Right cardiac atrium (tissue), 1 donor: Measurements from ENCODE around the genes SPATA16, CCDC39 and FXR1.

DNA sequence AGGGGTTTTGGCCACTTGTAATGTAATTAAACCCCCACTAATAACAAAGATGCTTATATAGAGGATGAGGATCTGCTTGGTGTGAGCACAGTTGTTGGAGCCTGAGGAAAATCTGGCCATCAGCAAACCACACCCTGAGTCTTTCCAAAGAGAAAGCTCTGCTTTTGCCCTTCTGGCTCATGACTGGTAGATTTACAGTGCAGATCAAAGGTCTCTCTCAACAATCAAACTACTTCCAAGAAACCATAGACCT lies 78.3 kb upstream of the TNFSF10 start:
- PRO-cap: no peak

- PRO-cap: no peak
Measured at GRCh38 chr3:172664312-172665559, 46.1 kb downstream of the NCEH1 start.

- PRO-cap: no peak
Measured at GRCh38 chr3:173140962-173141303, at the start of gene SPATA16. SPATA16 (minus strand) TSS chr3:173141235.

DNA sequence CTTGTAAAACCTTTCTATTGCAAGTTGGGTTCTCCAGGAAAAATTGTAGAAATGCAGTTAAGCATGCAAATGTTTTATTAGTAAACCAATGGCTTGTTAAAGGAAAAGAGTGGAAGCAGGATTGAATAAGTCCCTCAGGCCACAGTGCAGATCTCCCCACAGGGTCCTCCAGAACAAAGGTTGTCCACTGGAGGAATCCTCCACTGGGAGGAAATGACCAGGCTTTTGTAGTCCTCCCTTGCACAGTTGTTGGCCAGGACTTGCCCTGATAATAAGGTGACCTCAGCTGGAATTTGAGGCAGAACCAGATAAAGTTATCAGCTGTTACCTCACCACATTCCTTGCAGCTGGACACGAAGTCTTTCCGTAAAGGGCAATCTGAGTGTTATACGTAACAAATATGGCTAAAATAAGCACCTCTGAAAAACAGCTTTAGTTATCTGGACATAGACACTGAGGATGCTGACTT lies 83.6 kb upstream of the NAALADL2 start:
- PRO-cap: no peak

DNA sequence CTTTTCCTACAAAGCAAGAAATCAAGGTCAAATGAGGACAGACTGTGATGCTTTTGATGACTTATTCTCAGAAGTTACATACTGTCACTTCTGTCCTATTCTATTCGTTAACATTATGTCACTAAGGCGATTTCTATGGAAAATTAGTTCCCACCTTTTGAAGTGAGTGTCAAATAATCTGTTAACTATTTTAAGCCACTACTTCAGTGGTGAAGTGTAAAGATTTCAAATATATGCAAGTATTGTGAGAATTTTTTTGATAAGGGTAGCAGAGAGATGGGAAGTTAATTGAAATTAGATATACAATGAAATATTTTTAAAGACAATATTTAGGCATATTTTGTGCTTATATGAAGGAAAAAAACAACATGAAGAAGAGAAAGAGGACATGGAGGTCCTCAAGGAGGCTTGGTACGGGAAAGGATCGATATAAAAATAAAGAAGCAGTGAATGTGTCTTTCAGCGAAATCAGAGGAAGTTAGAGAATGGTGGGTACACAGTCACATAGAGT lies 106.2 kb downstream of the NAALADL2 start:
- PRO-cap: no peak

DNA sequence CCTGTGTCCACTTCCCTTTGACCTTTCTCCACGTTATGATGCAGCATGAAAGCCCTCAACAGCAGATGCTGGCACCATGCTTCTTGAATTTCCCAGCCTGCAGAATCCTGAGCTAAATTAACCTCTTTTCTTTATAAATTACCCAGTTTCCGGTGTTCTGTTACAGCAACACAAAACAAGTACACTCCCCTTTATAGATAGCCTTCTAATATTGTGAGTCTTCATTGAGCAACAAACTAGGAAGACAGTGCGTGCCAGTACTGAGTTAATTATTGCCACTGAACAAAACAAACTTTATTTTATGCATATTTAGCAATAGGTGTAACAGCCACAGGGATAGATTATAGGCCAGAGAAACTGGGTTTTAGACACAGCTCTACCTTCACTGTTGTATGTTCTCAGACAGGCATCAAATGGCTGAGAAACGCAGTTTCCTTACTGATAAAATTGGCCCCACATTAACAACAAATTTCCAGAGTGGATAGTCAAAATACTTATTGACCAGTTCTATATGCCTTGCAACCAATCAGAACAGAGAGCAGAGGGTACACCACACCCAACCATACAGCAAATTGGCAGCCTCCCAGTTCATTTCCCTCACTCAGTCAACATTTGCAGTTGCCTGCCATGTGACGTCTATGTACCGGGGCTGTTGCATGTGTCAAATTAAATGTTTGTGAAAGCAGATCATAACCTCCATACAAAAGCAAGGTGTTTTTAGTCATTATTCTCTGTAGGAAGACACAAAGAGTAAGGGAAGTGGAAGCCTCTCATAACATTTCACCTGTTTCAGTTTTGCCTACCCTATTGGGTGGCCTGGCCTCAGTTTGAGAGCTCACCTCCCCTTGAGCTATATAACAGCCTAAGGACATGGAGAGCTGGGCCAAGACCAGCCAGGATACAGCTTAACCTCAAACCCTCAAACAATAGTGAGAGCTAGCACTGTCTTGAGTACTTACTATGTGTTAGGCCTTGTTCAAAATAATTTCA lies 14.6 kb upstream of the TBL1XR1 start:
- PRO-cap: no peak

GRCh38 chr3:177357264-177357832 lies 160.1 kb upstream of the TBL1XR1 start:
- PRO-cap: no peak

- PRO-cap: no peak
Measured at GRCh38 chr3:177827325-177827931, 630.1 kb upstream of the TBL1XR1 start.

DNA sequence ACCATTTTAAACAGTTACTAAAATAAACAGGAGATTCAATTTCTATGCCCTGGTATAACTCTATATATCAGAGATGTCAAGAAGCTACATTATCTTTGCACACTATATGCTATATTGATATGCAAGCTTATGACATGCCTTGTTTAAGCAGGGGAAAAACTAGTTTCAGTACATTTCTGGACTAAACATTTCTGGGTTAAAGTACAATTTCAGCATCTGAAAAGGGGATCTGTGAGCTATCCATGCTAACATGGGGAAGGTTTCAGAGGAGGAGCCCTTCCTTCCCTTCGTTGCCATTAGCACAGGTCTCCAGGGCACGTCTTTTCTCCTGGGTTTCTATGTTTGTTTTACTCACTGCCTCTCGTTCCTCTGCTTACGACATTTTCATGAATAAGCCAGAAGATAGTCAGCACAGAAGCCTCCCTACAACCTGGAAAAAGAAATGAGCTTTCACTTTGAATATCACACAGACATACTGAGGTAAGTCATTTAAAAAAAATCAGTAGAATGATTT lies 117.3 kb upstream of the KCNMB2 start:
- PRO-cap: no peak

DNA sequence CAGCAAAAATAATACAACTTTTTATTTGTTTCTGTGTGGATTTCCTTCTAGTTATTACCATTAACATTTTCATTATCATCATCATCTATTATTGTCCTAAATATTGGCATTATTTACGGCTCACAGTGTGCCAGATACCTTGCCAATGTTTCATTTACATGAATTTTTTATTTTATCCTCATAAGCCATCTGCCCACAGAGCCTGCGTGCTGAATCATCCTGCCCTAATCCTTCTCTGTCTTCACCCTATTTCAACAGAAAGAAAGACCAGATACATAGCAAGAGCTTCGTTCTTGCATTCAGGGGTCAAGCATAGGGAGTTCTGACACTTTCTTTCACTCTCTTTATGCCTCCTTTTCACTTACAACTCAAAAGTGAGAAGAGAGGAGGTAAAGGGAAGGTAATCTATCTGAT lies 82.0 kb downstream of the KCNMB2 start:
- PRO-cap: no peak

- PRO-cap: no peak
Measured at GRCh38 chr3:179464098-179464914, 13.0 kb upstream of the GNB4 start.

DNA sequence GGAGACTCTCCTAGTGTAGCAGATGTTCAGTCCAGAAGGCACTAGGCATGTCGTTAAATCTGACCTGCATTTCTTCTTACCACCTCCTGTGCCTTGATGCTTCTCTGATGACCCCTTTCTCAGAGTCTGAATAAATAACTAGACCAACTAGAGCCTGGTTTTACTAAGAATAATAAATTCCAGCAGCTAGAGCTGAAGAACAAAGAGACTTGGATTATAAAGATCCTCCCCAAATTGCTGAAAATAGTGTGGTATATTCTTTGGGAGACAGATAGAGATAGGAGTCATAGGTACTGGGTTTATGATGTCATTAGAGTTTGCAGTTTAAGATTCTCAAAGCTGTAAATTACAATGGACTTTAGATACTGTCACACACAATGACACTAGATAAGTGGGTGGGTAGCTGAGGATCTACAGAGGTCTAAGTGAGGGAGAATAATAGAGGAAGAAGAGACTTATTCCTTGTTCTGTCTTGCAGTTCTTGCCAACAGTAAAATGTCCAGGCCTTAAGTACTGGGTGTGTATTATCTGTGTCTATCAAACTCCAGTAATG lies 9.5 kb downstream of the TTC14 start:
- PRO-cap: no peak

- PRO-cap: unidirectional peak, plus-strand start at chr3:180679558
Measured at GRCh38 chr3:180679270-180680370, at the start of gene CCDC39. CCDC39 (minus strand) TSS chr3:180679489.

DNA sequence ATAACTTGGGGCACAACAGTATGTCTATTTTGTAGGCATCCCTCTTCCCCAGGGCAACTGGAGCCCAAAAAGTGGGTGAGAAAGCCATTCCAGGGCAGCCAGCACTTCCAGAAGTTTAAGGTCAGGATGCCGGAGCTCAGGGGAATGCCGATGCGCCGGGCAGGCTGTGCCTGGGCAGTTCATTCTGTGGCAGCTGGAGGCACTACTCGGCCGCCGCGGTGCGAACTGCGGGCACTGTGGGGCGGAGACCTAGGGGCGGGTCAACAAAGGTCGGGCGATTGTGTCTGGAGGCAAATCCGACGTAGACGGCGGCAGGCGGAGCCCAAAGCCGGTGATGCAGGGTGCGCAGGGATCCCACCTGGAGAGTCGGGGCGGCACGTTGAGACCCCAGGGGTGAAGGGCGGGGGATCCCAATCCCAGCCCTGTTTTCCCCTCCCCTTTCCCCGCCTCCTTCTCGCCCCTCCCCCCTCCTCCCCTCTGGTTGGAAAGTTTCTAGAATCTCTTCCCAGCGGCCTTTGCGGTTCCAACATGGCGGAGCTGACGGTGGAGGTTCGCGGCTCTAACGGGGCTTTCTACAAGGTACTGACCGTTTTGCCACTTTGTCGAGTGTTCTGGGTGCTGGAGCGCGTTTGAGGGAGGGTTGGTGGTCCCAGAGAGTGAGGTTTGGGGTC lies at the start of gene FXR1:
Gene FXR1, plus strand, starts transcription at position 513 of the 671 bp plus-strand sequence.
- PRO-cap: bidirectional peak, plus-strand start at position 518 of the sequence, minus-strand start at position 381 of the sequence

DNA sequence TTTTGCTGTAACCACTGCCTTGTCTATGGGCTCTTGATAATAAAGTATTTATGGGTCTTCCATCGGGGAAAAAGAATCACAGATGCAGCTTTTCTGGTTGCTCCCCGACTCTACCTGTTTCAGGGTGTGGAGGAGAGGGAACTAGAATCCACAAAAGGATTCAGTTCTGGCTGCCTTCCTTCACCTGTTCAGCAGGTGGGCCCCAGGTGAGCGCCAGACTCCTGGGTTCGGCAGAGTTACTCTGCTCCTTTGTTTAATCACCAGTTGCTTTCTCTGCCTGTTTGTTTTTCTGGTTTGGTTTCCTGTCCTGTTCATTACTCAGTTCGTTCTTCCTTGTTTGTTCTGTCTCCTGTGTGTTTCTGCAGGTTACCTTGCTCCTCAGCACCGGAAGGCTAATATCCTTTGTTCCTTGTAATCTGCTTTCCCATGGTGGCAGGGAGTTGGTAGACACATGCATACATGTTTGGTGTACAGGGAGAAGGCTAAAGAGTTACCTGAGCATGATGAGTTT lies 508.5 kb upstream of the ATP11B start:
- PRO-cap: no peak

DNA sequence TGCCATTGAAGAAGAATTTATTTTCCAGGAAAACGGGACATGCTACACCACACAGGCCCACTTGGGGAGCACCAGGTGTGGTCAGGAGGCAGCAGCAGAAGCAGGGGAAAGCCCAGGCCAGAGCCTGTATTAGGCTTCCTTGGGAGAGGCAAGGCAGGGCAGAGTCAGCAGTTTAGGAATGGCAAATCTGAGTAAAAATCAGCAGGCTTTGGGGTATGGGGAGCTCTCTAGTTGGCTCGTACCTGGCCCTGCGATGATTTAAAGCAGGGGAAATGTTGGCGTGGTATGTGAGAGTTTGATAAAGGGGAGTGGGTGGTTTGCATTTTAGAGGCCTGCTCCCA lies 88.3 kb upstream of the ATP11B start:
- PRO-cap: no peak

- PRO-cap: no peak
Measured at GRCh38 chr3:182872115-182872655, 78.9 kb downstream of the ATP11B start.

DNA sequence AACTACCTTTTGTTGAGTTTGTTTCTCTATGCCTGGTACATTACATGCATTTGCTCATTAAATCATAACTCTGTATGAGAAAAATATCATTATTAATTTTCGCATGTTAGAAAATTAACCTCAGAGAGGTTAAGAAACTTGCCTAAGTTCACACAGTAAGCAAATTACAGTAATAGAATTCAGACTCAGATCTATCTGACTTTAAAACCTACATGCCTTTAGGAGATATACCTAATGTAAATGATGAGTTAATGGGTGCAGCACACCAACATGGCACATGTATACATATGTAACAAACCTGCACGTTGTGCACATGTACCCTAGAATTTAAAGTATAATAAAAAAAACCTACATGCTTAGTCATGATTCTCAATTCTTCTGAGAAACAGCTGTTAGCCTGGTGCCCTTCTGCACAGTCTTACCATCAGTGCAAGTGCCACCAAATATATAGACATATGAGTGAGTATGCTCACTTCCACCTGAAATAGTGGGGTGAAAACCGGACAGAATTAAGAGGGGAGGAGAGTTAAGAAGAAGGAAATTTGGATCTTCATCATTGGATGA lies 89.6 kb downstream of the DCUN1D1 start:
- PRO-cap: no peak

DNA sequence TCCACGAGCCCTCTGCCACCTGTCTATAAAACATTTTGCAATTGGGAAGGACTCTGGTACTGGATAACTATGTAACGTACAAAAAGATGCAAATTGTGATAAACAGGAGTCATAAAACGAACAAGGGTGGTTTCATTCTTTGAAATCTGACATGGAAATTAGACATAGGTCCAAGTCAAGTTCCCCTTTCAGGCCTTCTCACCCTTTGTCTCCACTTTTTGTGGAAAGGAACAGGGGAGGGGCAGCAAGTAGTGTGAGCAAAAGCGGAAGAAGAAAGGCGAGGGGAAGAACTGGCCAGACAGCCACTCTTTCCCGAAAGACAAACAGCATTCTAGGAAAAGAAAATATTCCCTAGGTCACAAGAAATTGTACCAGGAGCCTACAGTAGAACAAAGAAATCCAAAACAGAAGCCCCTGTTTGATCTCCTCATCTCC lies 52.6 kb downstream of the MCF2L2 start:
- PRO-cap: no peak

- PRO-cap: no peak
Measured at GRCh38 chr3:183783201-183783504, 42.2 kb downstream of the MAP6D1 start.